Smooth muscle cell (in vitro differentiated cells): ENCODE results near the genes LRRC27 and PWWP2B.

DNA sequence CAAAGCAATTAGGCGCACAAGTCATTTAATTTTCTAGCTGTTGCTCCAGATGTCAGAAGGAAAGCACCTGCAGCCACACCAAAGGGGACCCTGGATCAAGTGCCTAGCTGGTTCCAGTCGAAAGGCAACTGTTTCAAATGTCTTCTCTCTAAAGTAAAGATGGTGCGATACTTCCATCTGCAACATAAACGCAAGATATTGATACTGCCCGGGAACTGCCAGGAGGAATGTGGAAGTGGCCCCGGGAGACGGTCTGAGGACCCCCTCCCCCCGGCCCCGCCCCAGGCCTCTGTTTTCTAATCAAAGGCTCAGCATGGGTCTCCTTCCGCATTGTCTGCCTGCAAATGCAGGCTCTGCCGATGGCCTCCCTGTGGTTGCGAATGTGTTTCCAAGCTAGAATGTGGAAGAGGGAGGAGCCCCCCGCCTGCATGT lies 224.1 kb upstream of the PPP2R2D start:
- RAMPAGE, long total RNA, result no peak

GRCh38 chr10:131900241-131900736 lies 519 bp upstream of the PPP2R2D start:
- RAMPAGE, long total RNA, result no peak

GRCh38 chr10:131912573-131913100 lies 11.8 kb downstream of the PPP2R2D start:
- RAMPAGE, long total RNA, result no peak

DNA sequence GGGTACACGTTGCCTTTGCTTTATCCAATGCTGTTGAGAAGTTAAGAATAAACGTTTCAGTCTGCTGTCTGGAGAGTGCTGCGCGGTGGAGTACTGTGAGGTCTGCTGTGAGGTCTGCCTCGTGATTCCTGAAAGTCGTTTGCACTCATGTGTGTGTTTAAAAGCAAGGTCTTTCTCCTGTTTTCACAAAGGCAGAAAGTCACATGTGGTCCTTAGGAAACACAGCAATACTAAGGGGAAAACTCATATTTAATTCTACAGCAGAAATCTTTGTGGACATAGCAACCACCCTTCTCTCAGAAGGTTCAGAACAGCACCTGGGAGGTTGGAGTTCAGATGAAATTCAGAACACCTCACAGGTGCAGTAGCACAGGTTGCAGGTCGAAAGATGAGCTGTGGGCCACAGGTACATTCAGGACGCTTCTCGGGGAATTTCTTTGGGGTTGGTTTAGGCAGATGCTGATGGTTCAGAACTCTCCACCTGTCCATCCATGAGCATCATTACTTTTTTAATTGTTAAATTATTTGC lies 39.9 kb downstream of the PPP2R2D start:
- RAMPAGE, long total RNA, result no peak

DNA sequence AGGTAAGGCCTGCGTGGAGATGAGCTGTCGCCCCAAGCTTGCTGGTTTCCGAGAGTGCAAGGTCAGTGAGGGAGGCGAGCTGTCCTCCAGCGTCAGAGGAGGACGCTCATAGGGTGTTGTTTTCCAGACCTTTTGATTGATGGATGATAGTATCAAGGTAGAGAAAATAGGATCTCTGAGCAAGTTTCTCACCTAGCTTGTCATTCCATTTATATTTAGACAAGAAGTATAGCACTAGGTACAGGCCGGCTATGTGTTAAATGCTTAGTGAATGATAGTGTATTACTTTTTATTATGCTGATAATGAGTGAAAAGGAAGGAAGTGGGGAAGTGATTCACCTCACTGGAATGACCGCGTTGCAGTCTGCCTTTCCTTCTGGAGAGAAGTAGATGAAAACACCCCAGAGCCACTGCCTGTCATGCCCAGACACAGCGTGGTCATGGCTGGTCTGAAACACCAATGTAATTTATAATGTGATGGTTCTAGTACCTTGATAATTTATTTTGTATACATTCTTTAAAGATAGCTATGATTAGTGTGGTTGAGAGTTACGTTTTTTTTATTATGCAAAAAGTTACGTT lies 33.8 kb downstream of the BNIP3 start:
- RAMPAGE, long total RNA, result no peak

- RAMPAGE, long total RNA, result no peak
These were observed 20.8 kb downstream of the BNIP3 start for GRCh38 chr10:131960655-131961605.

DNA sequence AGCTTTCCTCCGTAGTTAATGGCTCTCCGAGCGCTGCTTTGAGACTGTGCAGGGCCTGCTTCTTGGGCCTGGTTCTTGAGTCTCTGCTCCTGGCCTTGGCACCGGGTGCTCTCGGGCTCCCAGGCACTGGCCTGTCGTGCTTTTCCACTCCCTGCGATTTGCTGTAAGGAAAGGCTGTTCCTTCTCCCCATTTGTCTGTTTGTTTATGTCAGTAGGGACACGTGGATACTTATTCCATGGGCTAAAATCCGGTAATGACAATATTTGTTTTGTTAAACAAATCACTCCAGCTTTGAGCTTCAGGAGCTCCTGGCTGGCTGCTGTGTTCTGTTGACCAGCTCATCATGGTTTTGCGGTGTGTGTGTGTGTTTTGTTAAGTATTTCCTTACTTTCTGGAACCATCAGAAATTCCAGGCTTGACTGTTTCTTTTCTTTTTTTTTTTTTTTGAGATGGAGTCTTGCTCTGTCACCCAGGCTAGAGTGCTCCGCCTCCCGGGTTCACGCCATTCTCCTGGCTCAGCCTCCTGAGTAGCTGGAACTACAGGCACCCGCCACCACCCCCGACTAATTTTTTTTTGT lies 17.4 kb upstream of the JAKMIP3 start:
- RAMPAGE, long total RNA, result no peak

DNA sequence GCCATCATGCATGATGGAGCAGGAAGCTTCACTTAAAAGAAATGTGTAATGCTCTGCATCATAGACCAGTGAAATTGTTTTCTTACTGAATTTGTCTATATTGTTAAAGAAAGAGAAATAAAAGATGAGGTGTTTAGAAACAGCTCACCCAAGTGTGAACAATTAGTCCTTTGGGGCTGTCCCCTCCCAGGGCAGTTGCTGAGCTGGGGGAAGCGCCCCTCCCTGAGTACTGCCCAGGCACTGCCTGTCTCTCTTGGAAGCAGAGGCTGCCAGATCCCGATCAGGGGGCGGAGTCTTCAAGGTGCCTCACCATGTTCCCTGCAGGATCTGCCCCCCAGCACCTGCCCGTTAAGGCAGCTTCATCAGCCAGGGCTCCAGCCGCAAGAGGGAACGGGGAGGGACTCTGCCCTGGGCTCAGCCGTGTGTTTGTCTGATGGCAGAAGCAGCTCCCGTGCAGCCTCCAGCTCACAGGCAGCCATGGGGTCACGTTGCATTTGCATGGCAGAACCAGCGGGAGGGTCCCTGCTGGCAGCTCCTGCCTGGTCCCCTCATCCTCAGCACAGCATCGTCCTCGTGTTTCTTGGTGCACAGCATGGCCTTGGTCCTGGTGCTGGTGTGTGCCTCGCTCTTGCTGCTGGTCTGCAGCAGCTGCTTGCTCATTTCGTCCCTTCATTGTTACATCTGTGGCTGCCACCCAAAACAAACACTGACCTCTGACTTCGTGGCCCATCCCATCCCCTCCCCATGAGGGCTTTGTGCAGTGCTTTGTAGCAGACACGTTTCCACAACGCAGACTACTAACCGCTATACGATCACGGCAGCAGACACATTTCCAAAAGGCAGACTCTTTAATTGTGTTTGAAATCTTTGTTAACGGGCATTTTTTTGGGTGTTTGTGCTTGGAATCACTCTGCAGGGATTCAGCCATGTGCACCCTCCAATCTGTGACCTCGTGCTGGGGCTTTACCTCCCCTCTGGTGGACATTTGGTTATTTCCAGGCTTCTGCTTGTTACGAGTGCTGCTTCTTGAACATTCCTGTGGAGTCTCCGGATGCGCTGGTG lies 10.6 kb upstream of the DPYSL4 start:
- RAMPAGE, long total RNA, result no peak

GRCh38 chr10:132185675-132186033 lies 1.1 kb upstream of the DPYSL4 start:
- RAMPAGE, long total RNA, result no peak

- RAMPAGE, long total RNA, result start-site peak on the minus strand at chr10:132331815-132331889, 75 and 38 reads in 2 replicates; start-site peak on the plus strand at chr10:132332152-132332213, 21 and 12 reads in 2 replicates
These were observed at the start of gene LRRC27 for GRCh38 chr10:132331534-132332400. LRRC27 (plus strand) TSS chr10:132332193.

DNA sequence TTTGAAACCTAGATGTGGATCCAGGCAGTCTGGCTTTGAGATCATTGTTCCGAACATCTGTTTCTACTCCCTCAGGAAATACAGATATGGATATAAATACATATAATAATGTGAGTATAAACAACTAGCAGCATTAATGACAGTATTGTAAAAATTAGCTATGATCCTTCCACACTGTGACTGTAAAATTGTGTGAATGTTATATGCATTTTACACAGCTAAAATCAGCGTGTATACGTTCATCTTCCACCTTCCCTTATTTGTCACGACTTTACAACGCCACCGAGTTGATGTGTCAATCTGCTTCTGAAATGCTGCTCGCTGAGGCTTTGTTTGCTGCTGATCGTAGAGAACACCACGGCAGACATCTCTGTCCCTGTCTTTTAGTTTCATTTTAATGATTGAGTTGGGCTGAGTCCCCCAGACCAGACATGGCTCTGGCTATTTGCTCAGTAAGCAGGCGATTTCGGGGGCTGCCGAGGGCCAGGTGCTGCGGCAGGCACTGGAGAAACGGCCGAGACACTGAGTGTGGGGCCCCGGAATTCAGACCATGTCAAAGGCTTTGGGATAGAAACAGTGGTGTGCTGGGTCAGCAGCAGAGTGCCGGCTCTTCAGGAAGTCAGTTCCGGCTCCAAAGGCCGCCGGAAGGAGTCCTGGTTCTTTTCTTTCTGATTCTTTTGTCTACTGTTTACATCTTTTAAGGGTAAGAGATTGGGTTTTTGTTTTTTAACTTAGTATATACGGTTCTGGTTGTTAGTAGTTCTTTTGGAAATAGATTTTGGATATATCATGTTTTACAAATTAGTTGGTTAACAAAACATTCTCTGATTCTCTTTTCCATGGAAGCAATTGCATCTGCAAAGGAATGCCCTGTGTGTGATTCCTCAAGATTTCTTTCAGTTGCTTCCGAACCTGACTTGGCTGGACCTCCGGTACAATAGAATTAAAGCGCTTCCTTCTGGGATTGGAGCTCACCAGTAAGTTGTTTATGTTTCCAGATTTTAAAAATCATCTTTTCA lies 5.0 kb downstream of the LRRC27 start:
- RAMPAGE, long total RNA, result no peak

- RAMPAGE, long total RNA, result no peak
These were observed 9.2 kb upstream of the PWWP2B start for GRCh38 chr10:132387528-132388421.

- RAMPAGE, long total RNA, result no peak
These were observed 7.9 kb upstream of the PWWP2B start for GRCh38 chr10:132388700-132389934.

GRCh38 chr10:132396900-132397974 lies at the start of gene PWWP2B:
PWWP2B (plus strand) TSS chr10:132397200.
- RAMPAGE, long total RNA, result no peak

DNA sequence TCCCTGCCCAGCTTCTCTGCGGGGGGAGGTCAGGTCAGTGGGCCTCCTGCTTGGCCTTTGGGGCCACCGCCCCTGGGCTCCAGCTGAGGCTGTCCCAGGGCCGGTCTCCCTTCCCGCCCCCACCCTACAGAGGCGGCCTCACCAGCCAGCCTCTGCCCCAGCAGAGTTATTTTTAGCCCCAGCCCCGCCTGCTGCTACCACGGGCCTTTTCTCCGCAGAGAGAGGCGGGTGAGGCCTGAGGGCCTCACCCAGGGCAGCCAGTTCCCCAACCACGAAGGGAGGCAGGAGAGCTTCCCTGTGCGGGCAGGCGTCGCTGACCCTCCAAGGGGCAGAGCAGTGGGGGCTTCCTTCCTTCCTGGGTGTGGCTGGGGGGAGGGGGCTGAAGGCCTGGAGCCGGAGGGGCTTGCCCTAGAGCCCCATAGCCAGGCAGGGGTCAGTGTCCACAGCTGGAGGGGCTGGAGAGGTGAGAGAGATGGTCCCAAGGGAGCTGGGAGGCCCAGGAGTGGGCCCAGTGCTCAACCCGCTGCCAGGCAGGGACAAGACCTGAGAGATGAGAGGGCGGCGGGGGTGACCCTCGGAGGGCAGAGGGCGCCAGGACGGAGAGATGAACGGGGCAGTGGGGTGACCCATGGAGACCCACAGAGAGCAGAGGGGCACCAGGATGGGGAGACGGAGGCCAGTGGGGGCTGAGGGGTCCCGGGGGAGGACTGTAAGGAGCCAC lies 24.6 kb downstream of the PWWP2B start:
- RAMPAGE, long total RNA, result no peak

DNA sequence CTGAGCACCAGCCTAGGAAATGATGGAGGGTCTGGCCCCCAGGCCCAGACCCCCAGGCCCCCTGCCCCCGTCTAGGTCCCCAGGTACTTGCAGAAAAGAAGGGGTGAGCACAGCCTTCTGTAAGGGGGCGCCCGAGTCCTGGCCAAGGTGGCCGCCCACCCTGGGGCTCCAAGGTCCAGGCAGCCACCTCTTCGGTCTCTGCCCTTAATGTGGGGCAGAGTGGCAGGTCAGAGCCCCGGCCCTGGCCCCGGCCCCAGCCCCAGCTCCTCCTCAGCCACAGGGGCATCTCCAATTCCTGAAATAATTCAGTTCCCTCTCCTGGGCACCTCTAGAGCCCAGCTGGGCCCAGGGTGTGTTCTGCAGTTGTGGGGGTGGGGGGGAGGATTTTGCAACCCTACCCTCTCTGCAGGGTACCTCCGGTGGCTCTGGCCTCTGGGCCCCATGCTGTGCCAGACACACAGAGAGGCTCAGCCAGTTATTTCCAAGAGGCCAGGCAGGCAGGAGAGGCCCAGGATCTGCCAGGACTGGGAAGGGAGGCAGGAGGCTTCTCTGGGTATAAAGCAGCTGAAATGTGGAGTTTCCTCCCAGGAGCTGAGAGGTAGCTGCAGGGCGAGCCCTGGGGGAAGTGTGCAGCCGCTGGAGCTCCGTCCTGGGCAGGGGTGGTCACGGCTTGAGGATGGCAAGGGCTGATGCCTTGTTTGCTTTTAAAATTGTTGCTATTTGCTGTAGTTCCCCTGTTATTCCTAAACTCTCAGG lies 47.9 kb downstream of the PWWP2B start:
- RAMPAGE, long total RNA, result no peak

DNA sequence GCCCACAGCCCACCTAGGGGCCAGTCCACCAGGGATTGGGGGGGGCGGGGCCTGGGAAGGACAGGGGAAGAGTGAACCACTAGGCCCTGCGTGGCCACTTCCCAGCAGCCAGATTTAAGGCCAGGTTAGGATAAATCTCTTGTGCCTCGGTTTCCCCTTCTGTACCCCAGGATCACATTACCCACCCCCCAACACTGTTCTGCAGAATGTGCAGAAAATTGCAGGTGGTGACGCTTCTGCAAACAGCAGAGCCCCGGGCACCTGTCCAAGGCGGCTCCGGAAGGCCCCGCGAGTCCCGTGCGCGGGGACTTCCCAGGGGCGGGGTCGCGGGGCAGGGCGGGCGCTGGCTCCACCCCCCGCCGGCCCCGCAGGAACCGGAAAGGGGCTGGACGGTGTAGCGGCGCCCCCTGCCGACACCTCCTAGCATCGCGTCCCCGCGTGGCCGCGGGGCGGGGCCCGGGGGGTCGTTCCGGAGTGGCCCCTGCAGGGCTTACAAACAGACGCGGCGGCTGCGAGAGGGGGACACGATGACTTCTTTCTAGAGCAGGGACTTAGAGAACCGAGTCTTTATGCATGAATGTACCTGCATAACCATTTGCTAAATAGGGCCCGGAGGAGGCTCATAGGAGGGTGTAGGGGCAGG lies 56.0 kb downstream of the PWWP2B start:
- RAMPAGE, long total RNA, result no peak

GRCh38 chr10:132463987-132465110 lies 67.3 kb downstream of the PWWP2B start:
- RAMPAGE, long total RNA, result no peak

DNA sequence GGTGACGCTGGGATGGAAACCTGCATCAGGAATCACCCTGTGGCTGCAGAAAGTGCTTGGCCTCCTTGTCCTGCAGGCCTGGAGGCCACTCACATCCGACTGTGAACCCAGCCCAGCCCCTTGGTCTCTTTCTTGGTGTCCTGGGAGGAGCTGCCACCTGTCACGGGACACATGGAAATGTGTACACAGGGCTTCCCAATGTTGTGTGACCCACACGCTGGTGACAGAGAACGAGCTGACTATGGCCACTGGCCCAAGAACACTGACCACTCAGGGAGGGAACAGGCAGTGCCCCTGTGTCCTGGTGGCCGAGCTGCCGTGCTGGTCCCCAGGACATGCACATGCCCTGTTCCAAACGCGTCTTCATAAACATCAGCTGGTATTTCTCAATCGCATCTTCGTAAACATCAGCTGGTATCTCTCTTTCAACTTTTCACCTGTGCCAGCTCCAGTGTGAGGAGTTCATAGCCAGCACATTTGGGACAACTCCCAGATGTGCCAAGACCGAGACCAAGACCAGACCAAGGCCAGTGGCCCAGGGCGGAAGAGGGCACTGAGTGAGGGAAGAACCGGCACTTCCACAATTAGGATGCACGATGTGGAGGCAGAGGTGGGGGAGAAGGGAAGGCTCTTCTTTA lies 57.8 kb upstream of the INPP5A start:
- RAMPAGE, long total RNA, result no peak

DNA sequence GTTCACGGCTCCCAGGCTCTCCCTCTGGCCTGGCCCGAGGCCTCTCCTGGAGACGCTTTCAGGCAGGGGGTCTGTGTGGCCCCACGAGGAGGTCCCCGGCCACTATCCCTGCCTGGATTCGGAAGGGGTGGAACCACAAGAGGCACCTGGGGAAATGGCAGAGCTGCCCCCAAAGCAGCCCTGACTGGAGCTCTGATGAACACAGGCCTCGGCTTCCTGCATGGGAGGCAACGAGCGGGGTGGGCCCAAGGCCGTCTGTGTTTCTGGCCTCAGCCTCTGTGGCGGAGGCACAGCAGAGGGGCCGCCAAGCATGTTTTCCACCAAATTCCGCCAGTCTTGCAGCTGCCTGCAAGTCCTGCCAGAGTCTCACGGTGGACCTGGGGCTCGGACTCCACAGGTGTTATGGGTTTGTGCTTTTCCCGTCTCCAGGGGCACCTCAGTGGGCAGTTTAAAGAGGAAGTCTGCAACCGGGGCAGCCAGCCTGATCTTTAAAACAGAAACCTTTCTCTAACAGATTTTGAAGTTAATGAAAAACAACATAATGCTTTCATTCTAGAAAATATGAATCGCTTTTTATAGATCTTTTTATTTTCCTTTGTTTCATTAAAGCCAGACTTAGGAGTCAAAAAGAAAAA lies 22.4 kb upstream of the INPP5A start:
- RAMPAGE, long total RNA, result no peak